ENCODE data around the genes TRAM1L1 and PDE5A.

GRCh38 chr4:114601597-114602154 lies 3.1 kb downstream of the UGT8 start:
- RRBS, result no CpG with 5 or more reads among the region's 3 CpGs

GRCh38 chr4:117085155-117085758 lies at the start of gene TRAM1L1:
Gene TRAM1L1, minus strand, starts transcription at chr4:117085576.
- RRBS, result 2% methylated on average over 17 of the region's 42 CpGs

DNA sequence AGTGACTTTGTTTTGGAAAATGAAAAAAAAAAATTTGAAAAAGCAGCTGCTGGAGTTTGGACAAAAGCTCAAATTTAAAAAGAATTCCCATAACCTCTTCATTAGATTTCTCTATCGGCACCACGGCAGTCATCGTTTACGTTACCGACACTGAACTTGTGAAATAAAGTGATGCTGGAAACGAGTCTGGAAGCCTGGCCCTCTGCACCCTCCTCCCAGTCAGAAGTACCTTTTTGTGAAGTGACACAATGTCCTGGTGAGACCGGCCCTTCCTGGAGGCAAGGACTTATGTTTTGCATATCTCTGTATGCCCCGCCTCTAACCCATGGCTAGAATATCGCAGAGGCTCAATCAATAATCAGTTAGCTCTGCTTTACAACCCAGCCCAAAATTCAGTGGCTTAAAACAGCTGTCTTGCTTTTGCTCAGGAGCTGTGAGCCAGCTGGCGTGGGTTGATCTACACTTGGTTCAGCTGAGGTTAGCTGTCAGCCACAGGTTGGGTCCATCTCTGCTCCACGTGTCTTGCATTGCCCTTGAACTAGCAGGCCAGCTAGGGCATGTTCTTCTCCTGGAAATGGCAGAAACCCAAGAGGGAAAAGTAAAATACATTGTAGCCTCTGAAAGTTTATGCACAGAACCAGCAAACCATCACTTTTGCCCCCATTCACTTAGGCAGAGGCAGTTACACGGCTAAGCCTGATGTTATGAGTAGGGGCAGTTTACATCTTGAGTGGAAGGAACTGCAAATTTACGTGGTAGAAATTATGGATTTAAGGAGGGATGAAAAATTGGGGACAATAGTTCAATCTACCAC lies 98.8 kb upstream of the METTL14 start:
- RRBS, result no CpG with 5 or more reads among the region's 13 CpGs

DNA sequence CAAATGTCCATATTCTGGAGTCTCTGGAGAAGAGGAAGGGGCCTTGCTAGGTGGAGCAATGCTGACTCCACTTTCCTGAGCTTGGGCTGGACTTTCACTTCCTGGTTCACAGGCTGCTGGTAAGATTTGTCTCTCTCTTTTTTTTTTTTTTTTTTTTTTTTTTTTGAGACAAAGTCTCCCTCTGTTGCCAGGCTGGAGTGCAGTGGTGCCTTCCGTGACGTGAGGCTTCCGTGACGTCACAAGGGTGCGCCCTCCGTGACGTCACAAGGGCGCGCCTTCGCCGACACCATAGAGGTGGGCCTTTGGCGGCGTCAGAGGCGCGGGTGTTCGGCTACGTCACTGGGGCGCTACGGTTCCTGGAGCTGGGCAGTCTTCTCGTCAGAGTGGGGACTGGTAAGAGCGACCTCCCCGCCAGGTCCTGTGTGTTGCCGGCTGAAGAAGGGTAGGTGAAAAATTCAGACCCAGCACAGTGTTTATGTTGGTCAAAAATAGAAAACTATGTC lies 93.7 kb upstream of the METTL14 start:
- RRBS, result no CpG with 5 or more reads among the region's 23 CpGs

DNA sequence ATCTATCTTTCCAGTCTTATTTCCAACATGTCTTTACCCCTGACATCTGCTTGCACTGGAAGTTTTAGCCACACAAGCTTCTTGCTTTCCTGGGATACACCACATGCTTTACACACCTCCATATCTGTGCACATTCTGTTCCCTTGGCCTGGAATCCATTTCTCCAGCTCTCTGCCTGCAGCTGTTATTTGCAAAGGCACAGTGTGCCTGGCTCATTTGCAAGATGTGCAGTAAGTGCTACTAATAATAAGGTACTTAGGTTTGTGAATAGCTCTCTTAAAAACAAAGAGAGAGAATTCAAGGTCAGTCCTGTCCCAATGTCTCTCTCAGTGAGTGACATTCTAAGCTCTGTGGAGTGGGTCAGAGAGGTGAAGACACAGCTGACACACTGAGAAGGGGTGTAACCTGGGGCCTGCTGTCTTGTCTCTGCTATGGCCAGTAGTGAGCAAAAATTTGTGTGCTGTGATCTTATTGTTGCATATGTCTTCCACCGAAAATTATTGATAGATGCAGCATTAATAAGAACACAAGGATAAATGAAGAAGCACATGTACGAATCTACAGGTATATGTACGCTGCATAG lies 61.4 kb downstream of the METTL14 start:
- RRBS, result no CpG with 5 or more reads among the region's 3 CpGs

- RRBS, result no CpG with 5 or more reads among the region's 3 CpGs
Measured at GRCh38 chr4:118891510-118892041, 2.9 kb downstream of the SYNPO2 start.

DNA sequence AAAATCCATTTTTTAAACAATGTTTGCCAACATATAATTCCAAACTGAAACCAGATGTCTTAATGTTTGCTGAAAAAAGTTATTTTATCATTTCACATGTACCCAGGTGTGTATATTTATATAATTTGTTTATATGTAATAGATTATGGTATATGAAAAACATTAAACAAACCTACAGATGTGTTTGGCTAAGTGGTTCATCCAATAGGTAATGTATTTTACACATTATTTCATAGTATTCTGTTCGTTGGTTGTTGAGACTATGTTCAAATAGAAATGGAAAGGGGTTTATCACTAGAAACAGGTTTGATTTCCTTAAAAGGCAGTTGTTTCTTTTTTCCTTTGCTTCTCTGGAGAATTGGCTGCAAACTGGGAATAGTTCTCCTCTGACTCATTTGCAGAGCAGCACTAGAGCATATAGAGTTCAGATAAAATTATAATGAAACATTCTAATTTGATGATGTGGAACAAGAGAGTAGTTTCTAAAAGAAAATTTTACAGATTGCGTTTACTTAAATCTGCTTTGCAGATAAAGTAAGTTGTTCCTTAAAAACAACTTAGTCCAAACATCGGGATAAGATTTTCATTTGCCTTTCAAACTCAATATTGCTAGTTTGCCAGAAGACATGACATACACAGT lies 29.6 kb downstream of the SYNPO2 start:
- RRBS, result no CpG with 5 or more reads among the region's 3 CpGs

- RRBS, result no CpG with 5 or more reads among the region's 7 CpGs
Measured at GRCh38 chr4:118919532-118920262, 31.0 kb downstream of the SYNPO2 start.

DNA sequence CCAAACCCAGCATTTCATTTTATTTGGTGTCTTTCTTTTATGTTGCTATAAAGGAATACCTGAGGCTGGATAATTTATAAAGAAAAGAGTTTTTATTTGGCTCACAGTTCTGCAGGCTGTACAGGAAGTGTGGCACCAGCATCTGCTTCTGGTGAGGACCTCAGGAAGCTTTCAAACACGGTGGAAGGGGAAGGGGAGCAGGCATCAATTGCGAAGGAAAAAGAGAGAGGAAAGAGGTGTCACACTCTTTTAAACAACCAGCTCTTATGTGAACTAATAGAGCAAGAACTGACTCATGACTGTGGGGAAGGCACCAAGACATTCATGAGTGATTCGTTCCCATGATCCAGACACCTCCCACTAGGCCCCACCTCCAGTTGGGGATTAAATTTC lies 59.8 kb downstream of the SYNPO2 start:
- RRBS, result no CpG with 5 or more reads among the region's 3 CpGs

GRCh38 chr4:119220402-119221087 lies 8.0 kb downstream of the USP53 start:
- RRBS, result no CpG with 5 or more reads among the region's 1 CpG

DNA sequence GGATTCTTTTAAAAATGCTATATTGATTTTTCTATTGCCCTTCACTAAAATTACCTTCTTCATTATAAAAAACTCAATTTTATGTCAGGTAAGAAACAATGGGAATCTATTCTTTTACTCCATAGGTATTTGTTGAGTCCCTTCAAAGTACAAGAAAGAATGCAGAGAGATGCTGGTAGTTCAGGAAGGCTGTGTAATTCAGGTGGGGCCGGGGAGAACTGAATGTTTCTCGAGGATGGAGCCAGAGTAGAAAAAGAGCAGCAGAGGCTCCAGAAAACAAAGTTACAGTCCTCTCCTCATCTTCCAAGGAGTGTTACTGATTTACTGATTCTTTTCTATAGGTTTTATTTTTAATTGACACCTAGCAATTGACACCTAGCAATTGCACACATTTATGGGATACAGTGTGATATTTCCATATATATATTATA lies 137.7 kb downstream of the PDE5A start:
- RRBS, result no CpG with 5 or more reads among the region's 2 CpGs

- RRBS, result 1% methylated on average over 24 of the region's 108 CpGs
Measured at GRCh38 chr4:119627052-119628270, 1.1 kb downstream of the PDE5A start.

DNA sequence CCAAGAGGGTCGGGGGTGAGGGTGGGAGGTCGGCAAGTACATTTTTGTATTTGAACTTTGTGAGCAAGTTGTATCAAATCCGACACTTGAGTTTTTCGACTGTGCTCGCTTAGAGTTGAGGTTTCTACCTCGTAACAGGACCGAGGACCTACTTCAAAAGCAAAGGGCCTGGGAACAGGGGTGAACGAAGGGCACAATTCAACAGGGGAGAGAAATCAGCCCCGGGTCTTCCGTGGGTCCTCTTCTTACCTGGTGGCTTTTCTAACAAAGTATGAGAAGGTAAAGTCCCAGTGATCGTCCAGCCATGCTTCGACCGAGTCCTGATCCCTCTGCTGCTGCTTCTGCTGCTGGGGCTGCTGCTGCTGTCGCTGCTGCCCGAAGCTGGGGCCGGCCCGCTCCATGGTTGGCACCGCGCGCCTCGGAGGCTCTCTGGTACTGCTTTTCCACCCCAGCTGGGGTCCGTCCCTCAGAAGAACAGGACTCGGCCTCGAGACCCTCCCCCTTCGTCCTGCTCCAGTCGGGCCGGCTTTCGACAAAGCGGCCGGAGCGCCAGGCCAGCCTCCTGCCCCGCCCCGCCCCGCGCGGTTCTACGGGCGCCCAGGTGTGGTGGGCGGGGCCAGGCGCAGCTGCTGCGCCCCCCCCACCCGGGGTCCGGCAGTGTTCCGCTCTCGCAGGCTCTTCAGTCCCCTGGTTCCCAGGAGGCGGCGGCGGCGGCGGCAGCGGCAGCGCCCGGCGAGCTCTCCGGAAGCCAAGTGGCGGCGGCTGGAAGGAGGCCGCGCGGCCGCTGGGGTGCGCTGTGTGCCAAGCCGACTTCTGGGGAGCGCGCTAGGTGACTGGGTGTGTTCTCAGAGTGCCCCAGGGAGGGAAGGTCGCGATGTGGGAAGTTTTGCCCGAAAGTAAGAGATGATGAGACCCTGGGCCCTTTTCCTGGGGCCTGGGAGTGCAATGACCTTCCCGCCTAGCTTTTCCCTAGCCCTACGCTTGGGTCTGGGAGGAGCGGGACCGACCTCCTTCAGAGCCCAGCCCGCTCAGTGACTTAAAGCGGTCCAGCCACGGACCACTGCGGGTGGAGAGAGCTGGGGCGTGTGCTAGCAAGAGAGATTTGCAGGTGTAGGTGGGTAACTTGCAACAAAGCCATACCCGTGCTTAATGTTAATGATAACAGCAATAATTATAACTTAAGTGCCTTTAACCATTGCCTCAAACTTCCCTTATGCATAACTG lies at the start of gene PDE5A:
Gene PDE5A (minus strand): TSS at position 534 of the 1,224 bp plus-strand sequence.
- RRBS, result under 1% methylated on average over 4 of the region's 78 CpGs

DNA sequence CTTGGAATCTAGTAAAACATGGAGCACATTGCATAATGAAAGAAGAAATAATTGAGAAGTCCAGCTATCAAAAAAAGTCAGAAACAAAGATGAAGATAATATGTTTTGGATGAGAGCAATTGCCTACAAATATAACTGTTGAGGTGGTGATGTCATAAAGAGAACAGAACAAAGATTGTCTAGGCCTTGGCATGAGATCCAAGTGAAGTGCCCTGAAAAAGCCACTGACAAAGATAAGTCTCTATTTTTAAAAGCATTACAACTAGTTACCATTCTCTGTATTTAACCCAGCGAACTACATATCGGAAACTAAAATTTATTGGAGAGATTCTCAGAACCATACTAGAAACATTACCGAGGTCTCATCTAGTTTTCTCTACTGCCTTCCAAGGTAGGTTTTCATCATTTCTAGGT lies 127.4 kb downstream of the MAD2L1 start:
- RRBS, result no CpG with 5 or more reads among the region's 3 CpGs

GRCh38 chr4:120648357-120648737 lies 274.2 kb downstream of the PRDM5 start:
- RRBS, result no CpG with 5 or more reads among the region's 9 CpGs

DNA sequence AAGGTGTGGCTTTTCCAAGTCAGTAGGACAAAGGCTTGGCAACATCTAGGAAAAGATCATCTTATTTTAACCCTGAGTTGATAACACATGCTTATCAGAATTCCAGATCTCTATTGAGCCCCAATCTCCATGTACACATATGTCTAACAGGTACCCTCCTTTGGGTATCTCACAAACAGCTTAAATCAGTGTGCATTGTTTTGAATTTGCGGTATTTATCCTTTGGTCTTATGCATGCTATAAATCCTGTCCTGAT lies 166.5 kb downstream of the PRDM5 start:
- RRBS, result no CpG with 5 or more reads among the region's 1 CpG

DNA sequence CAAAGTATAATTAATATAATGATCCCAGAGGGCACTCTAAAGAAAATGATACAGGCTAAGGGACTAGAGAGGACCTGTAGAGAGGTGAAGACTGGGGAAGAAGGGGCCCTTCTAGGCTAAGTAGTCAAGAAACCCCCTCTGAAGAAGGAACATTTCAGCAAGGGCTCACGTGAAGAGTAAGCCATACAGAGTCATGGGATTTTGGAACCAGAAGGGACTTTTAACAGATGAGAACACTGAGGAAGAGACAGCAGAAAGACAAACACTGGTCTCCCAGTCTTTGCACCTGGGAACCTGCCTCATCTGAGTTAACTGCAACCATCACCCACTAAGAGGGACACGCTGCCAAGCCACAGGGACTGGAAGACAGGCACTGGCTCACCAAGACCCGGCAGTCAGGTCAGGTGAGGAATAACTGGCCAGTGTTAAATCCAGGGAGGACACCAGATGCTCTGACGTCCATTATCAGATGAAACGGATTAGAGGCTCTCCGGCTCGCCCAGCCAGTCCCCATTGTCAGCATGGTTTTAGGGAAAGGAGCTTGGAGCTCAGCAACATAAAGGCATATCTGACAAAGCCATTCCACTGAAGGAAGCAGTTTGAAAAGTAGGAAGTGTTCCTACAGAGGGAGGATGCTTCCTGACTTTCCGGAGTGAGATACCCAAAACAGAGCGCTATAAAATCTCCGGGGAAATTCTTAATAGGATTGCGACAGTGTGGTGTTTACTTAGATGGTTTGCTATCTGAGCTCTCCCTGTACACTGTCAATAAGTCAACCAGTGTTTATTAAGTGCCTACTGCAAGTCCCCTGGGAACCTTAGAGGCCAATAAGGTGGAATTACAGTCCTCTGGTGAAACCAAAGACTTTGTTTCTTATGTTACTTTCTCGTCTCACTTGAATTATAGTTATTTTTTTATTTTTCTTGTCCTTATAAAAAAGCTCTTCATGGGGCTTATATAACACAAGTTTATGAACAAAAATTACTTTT lies 14.9 kb downstream of the NDNF start:
- RRBS, result 28% methylated on average over 2 of the region's 12 CpGs

- RRBS, result 2% methylated on average over 26 of the region's 74 CpGs
Measured at GRCh38 chr4:121070620-121071802, 1.3 kb downstream of the NDNF start.